Mammary epithelial cell (primary cell): ENCODE measurements around the genes TTK, TPBG, RIPPLY2, MRAP2 and TBX18.

DNA sequence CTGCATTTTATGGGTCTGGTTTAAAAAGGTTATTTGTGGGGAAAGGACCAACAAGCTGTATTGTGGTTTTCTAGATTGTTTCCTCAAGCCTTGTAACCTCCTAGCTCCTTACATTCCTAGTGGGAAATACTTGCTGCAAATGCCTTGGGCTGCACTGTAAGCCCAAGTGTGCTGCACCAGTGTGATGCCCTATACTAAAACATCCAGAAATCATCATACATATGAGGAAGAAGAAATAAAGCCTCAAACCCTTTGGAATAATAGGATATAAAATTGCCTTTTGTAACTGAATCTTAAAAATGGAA lies 1.7 kb upstream of the PHIP start:
- CAGE, long polyA plus RNA, result no peak

DNA sequence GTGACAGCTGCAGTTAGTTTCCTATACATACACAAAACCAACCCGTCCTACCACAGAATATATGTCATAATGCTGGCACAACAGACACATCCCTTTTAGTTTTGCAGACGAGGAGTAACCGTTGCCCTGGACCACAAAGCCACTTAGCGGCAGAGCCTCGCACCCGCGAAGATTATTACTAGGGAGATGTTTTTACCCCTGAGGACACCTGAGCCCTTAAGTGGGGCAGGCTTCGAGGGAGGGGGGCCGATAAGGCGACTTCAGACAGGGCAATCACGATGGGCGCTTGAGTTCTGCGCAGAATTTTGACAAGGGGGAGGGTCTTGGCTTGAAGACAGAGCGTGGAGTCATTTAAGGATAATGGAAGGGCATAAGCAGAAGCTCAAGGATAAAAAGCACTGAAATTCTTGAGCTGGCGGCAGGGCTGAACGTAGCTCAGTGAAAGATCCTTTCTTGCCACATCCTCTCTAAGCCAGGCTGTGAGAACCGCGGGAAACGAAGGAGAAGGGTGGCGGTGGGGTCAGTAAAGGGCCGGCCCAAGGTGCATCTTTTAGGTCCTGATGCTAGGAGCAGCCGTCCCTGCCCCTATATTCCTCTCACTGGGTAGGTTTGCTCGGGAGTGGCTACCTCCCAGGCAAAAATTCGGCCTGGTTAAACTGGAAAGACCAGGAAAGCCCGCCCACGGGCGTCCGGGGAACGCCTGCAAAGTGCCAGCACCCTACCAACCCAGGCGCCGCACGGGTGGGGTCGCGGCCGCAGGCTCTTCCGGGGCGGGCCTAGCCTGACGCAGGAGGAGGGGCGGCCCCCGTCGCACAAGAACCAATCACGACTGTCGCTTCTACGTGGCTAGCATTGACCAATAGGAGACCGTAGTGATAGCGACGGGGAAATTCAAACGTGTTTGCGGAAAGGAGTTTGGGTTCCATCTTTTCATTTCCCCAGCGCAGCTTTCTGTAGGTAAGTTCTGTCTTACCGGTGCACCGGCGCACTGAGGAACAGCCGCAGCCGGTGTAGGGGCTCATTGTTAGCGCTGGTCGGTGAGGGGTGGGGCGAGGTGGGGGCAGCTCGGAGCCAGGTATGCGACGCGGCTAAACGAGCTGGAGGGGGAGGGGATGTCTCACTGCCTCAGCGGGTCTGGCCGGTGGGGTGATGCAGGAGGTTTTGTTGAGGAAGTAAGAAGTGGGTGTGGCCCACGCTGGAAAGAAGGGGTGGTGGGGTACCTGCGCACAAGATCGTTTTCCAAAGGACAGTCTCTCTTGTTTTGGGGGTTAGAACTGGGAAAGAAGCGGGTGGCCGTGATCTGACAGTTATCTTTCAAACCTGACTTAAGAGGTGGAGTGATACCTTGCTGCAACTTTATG lies at the start of gene TTK:
TTK (plus strand) TSS at position 893 of the 1,361 bp plus-strand sequence.
- CAGE, long polyA plus RNA, result no peak
- RRBS, result under 1% methylated on average over 8 of the region's 70 CpGs

DNA sequence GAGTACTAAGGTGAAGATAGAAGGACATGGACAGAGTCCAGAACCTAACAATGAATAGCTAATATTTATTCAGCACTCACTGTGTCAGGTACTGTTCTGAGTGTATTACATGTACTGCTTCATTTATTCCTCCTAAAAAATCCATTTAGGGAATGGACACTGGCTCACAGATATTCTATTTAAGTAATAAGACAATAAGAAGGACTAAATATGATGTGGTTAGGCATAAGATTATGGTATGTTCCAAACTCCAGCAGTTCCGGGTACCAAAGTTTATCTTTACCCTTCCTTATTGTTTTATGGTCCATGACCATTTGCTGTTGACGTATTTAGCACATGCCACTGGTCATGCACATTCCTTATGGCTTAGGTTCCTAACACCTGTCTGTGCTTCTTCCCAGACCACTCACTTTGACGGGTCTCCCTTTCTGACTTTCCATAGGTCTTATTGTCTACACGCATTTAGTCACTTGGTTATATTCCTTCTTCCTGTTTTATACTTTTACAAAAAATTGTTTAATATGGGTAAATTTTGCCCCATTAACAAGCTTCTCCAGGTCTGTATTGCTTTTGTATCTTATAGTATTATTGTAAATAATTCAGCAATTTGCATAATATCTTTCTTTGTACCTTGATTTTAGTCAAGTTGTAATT lies 20.5 kb downstream of the BCKDHB start:
- CAGE, long polyA plus RNA, result no peak
- RRBS, result no CpG with 5 or more reads among the region's 4 CpGs

GRCh38 chr6:80389614-80390085 lies 283.2 kb downstream of the BCKDHB start:
- CAGE, long polyA plus RNA, result no peak
- RRBS, result no CpG with 5 or more reads among the region's 3 CpGs

- CAGE, long polyA plus RNA, result no peak
- RRBS, result no CpG with 5 or more reads among the region's 3 CpGs
Measured at GRCh38 chr6:80438660-80439212, 332.3 kb downstream of the BCKDHB start.

DNA sequence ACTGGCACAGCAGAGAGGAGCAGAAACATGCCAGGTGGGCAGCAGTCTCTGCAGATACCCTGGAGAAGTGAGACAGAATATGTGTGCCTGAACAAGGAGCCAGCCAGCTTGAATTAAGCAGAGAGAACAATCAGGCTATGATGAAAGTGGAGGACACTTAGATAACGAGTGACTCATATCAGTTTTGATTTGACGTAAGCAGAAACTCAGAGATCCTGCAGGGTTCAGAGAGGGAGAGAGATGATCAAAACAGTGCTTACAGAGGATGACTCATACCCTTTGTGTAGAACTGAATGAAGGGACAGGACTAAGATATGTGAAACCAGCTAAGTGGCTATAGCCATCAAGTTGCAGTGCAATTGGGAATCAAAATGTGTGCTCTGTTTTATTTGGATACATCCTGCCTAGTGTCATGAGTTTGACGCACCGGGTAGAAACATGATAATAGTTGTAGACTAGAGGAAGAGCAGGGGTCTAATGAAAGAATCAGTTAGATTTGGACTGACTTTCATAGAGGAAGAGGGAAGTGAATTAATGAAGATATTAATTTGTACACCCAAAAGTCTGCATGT lies 300.6 kb downstream of the TENT5A start:
- CAGE, long polyA plus RNA, result no peak
- RRBS, result no CpG with 5 or more reads among the region's 4 CpGs

DNA sequence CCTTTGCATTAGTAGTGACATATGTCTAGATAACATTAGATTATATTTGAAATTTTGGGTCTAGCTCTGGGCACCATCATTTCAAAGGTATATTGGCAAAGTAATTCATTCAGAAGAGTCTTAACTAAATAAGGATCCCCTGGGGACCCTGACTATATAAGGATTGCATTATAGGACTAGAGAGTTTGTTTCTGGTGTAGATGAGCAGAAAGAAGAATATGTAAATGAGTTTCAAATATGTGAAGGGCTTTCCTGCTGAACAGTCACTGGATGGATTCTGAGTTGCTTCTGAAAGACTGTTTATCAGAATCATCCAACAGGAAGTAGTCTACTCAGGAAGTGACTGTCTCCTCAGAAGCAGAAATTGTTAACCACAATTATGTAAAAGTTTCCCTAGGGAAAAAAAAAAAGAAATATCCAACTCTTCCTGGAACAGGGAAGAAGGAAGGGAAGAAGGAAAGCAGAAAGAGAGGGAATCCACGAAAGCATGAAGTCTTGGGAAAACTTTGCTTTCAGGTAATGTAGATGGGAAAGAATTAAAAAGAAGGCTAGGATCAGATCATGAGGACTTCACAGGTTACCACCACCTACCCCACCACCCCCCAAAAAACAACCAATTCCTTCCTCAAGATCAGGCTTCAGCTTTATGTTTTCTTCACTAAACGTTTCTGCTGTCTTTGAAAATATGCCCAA lies 138.9 kb downstream of the TENT5A start:
- CAGE, long polyA plus RNA, result no peak
- RRBS, result no CpG with 5 or more reads among the region's 2 CpGs

GRCh38 chr6:82013970-82014267 lies 233.6 kb downstream of the IBTK start:
- CAGE, long polyA plus RNA, result no peak
- RRBS, result no CpG with 5 or more reads among the region's 2 CpGs

GRCh38 chr6:82211197-82211772 lies 36.3 kb downstream of the IBTK start:
- CAGE, long polyA plus RNA, result no peak
- RRBS, result no CpG with 5 or more reads among the region's 2 CpGs

DNA sequence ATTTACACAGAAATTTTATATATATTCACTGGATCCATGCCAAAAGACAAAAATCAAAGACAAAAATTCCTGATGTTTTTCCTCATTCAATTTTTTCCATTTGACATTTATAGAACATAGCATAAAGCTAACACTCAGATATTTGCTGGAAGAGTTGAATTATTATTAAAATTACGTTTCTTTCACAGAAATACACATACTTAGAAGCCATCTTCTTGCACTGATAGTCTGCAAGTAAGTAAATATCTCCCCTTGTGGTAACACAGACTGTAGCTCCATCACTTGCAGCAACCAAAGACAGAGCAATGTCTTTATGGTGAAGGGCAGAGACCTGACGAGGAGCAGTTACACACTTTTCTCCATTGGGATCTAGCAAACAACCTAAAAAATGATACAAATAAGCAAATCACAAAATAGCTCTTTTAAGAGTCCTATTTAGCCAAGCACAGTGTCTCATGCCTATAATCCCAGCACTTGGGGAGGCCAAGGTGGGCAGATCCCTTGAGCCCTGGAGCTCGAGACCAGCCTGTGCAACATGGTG lies 24.2 kb downstream of the IBTK start:
- CAGE, long polyA plus RNA, result no peak
- RRBS, result no CpG with 5 or more reads among the region's 3 CpGs

DNA sequence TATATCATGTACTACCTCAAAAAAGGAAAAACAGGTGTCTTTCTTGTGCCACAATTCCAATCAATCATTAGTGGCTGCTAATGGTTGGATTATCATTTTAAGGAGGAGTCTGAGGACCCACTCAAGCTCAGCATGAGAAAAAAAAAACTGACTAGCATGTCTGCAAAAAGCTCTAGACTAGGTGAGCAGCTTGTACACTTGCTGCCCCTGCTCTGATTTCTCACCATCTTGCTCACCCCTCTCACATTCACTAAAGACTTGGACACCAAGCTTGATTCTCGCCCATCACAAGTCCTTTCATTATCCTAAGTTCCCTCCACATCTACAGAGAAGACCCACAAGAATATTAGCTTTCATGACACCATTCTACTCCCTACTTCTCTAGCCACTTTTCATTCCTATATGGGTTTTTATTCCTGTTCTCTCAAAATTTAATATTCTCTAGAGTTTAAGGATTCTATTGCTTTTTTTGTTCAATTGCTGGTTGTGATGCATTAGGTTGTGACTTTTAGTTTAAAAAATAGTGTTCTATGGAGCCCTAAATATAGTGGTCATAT lies 18.0 kb downstream of the IBTK start:
- CAGE, long polyA plus RNA, result no peak
- RRBS, result no CpG with 5 or more reads among the region's 1 CpG

DNA sequence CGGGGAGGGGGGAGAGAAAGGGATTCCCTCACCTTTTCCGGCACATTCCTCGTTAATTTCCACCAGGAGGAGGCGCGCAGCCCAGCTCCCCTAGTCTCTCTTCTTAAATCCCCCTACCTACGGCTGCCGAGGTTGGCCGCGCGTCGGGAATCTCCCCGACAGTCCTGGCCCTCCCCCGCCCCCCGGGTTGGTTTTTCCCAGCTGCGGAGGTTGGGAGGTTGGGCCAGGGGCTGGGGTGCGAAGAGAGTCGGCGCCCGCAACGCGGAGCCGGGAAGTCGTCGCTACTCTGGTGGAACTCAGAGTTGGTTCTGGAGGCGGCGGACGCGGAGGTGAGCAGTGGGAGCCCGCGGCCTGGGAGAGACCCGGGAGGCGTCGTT lies at the start of gene TPBG:
TPBG (plus strand) TSS at position 238 of the 377 bp plus-strand sequence.
- CAGE, long polyA plus RNA, result no peak
- RRBS, result 1% methylated on average over 14 of the region's 33 CpGs

GRCh38 chr6:83086653-83087269 lies 19.3 kb downstream of the DOP1A start:
- CAGE, long polyA plus RNA, result no peak
- RRBS, result no CpG with 5 or more reads among the region's 3 CpGs

DNA sequence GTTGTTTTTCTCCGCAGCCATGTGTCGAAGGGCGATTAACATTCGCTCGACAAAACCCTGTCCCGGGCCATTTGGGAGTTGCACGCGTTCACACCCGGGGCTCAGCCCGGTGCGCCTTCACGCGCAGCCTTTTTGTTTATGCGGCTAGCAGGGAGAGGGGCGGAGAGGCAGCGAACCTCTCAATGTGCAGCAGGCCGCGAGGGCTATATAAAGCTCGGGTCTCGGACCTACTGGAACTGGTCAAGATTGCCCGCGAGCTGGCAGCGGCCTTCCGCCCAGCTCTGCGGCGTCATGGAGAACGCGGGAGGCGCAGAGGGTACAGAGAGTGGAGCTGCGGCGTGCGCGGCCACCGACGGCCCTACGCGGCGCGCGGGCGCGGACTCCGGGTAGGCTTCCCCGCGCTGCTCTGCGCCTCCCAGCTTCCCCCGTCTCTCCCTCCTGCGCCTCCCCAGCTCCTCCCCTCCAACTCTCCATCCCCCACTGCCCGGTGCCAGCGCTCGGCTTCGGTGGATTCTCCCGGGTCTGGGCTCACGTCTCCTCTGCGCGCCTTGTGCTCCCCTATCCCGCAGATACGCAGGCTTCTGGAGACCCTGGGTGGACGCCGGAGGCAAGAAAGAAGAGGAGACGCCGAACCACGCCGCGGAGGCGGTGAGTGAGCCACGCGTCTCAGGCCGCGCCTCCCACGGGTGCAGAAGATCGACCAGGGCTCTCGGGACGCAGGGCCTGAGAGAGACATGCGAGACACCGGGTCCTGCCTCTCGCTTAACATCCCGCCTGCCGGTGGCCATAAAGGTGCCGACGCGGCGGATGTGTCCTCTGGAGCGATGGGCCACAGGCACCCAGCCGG lies at the start of gene RIPPLY2:
RIPPLY2 (plus strand) TSS at position 235 of the 847 bp plus-strand sequence.
- CAGE, long polyA plus RNA, result no peak
- RRBS, result 2% methylated on average over 15 of the region's 85 CpGs

DNA sequence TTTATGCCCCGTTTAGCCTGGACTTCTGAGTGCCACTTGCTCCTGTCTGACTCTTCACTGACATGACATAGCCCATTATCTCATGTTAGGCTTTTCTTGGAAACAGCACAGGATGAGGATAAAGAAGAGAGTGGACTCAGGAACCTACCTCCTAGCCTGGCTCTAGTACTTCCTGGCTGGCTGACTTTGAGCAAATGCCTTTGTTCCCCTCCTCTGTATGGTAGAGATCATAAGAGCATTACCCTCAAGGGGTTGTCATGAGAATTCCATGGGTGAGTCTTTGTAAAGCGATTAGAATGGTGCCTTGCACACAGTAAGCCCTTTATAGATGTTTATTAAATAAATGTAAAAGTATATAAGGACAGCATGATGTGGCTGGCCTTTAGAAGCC lies 40.5 kb upstream of the MRAP2 start:
- CAGE, long polyA plus RNA, result no peak
- RRBS, result no CpG with 5 or more reads among the region's 2 CpGs

DNA sequence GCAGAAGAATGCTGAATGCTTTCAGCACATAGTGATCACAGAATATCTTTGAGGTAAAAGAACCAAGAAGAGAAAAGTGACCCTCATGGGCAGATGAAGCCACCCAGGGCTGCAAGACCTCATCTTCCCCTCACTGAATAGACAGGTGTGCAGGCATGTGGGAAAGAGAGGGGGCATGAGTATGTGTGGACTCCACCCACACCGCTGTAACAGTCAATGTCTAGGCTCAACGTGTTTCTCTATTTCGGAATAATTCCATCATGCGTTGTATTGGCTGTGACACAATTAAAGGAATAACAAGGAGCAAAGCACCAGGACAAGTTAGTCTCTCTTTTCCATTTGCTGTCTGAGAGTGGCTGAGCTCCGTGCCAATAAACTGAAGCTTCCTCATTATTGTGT lies 7.2 kb upstream of the MRAP2 start:
- CAGE, long polyA plus RNA, result no peak
- RRBS, result no CpG with 5 or more reads among the region's 5 CpGs

GRCh38 chr6:84033487-84033993 lies at the start of gene MRAP2:
Gene MRAP2 (plus strand): TSS chr6:84033772.
- CAGE, long polyA plus RNA, result no peak
- RRBS, result 3% methylated on average over 30 of the region's 54 CpGs

DNA sequence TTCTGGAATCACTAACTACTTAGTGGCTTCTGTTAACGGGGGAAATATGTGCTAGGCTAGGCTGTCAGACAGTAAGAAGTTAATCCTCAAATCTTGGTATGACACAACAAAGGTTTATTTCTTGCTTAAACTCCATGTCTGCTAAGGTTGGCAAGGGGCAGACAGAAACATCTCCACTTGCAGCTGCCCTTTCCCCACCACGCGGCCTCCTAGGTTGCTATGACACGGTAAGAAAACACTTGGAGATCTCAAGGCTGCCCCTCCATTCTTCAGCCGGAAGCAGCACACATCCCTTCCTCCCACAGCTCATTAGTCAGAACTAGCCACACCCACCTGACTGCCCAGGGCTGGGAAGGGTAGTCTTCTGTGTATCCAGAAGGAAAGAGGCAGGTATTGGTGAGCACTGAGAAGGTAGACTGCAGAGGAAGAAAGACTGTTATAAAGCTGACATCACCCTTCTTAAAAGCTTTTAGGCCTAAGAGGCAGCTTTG lies 41.4 kb downstream of the MRAP2 start:
- CAGE, long polyA plus RNA, result no peak
- RRBS, result no CpG with 5 or more reads among the region's 5 CpGs

DNA sequence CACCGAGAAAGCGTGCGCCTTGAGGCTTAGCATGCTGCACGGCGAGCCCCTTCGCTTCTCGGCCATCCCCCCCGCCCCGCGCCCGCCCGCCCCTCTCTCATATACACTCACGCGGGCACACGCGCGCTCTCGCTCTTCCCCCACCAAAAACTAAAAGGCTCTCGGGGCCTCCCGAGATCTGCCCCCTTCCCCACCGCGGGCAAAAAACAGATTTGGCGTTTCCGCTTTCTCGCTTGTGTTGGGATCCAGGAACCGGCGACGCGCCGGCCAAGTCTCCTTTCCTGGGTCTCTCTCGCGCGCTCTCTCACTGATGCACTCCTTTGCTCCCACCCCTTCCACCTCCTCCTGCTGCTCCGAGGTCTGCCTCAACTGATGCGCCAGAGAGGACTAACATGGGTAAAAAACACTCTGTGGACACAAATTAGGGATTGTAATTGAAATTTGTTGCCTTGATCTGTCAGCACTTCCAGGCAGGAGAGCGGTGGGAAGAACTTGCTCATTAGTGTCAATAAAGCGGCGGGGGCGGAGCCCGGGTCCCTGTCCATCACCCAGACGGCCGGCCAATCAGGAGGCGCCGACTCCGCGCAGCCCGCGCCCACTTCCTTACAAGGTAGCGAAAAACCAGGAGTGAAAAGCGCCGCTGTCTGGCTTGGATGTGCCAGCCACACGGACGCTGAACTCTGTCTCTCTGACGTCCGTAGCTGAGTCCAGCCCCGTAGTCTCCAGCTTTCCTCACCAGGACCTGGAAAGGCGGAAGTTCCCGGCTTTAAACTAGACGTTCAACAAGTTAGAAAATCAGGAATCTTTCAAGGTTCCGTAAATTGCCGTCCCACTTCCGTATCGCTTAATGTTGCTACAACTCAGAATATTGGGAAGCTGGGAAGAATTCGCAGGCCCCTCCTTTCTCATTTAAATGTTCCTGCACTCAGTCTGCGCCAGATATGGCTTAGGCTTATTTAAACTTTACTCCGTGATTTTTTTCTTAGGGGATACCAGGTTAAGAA lies at the start of gene TBX18:
TBX18 (minus strand) TSS at position 483 of the 1,004 bp plus-strand sequence.
- CAGE, long polyA plus RNA, result no peak
- RRBS, result no CpG with 5 or more reads among the region's 66 CpGs

- CAGE, long polyA plus RNA, result no peak
- RRBS, result 9% methylated on average over 4 of the region's 37 CpGs
Measured at GRCh38 chr6:84768263-84769328, 4.2 kb upstream of the TBX18 start.